Zone of skin (tissue), 1 donor: ENCODE results near the genes TMEM121B, ATP6V1E1 and BCL2L13.

- RRBS: no CpG with 5 or more reads among the region's 4 CpGs
These were observed 6.9 kb upstream of the CCT8L2 start for GRCh38 chr22:16599505-16600009.

- RRBS: 33% methylated on average over 9 of the region's 19 CpGs
These were observed 1.1 kb downstream of the IL17RA start for GRCh38 chr22:17085923-17086237.

- RRBS: no CpG with 5 or more reads among the region's 15 CpGs
These were observed 1.6 kb downstream of the IL17RA start for GRCh38 chr22:17086238-17086987.

DNA sequence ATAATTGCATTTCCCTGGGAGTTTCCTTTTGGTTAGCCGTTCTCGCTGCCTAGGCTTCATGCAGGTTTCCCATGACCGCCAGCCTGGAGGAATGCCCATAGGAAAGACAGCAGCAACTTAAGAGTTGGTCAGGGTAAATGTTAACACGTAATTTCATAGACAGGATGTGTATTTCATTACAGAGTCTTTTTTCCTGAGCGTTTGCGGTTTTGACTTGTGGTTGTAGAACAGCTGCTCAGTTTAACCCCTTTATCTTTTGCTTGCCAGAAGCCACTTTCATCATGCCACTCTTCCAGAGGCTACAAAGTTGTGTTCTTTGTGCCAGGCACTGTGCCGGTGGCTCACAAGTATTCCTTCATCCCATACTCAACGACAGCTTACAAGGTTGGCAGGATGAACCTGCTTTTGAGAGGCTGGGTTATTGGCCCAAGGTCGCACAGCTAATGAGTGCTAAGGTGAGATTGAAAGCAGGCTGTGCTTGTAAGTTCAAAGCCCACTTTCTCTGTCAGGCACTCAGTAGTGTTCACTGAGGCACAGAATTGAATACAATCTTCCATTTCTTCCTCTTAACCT lies 3.0 kb downstream of the IL17RA start:
- RRBS: no CpG with 5 or more reads among the region's 9 CpGs

DNA sequence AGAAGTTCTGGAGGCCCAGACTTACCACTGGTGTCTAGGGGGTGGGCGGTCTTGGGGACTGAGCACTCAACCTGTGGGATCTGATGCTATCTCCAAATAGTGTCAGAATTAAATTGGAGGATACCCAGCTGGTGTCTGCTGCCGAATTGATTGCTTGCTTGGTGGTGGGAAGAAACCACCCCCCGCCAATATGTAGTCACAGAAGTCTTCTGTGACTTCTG lies 7.5 kb downstream of the IL17RA start:
- RRBS: no CpG with 5 or more reads among the region's 3 CpGs

DNA sequence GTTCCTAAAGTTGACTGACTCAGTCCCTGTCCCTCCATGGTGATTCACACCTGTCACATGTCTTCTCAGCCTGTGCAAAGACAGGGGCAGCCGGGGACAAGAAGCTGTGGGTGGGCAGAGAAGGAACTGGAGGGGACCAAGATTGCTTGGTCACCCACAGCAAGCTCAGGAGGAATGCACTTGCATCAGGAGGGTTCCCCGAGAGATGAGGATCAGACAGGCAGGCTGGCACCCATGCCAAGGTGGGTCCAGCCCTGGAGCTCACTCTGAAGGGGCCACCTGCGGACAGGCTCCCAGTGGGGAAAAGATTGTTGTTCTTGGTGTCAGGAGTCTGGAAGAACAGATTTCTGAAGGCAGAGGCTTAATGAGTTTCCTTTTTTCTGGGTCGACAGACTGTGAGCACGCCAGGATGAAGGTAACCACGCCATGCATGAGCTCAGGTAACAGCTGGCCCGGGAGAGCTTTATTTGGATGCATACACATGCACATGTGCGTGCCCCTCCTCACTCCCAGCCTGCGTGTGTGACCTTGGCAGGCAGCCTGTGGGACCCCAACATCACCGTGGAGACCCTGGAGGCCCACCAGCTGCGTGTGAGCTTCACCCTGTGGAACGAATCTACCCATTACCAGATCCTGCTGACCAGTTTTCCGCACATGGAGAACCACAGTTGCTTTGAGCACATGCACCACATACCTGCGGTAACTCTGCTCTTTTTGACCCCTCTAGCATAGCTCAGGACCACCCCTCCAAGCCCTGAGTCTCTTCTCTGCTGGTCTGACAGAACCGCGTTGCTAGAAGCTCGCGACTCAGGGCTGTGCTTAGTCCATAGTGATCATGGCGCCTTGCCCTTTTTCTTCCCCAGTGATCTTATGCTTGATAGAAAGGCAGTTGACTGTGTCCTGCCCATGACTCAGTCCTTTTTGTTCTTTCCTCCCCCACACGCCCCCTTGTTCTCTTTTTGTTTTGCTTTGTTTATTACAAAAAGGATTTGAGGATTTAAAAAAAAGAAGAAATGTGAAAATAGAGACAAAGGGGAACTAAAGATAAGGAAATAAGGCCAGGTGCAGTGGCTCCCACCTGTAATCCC lies 17.1 kb downstream of the IL17RA start:
- RRBS: no CpG with 5 or more reads among the region's 20 CpGs

DNA sequence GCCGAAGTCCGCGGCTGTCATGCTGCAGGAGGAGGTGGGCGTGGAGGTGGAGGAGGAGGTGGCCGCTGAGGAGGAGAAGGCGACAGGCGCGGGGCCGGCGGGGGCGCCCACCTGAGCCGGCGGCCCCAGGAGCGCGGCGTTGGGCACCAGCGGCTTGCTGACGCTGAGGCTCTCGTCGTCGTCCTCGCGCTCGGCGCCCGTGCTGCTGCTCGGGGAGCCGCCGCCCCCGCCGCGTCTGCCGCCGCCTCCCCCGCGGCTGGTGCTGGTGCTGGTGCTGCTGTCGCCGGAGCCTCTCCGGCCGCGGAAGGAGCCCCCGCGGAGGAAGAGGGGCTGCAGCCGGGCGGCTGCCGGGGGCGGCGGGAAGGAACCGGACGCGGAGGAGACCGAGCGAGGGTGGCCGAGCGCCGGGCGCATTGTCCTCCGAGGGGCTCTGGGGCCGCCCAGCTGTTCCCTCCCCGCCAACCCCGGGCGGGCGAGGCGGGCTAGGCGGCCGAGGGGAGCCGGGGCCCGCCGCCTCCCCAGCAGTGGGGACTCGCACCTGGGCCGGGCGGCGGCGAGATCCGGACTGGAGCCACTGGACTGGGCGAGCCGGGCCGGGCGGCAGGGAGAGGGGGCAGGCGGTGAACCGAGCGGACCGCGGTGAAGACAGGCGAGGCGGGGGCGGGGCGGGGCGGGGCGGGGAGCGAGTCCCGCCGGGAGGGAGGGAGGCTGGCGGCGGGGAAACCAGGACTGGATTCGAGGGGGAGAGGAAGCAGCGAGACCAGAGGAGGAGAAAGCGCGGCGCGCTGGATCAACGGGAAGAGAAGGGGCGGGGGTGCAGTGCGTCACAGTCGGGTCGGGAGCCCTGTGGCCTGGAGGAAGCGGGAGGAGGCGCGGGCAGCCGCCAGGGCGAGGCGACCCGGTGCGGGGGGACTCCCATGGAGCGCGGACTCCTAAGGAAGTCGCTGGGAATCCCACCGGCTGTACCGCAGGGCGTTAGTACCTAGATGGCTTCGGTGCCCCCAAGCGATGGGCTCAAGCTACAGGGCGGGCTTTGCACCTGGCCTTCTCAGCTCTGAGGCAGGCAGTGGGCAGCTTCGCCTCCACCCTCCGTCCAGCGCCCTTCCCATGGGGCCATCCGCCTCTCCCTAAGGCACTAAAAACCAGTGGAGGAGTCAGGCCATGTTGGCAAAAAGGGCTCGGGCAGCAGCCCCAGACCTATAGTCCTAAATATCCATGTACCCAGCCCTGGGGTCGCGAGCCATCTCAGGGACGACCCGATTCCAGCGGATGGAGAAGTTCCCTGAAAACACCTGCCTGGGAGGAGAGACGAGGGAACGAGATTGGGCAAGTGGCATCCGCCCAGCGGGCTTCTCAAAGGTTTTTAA lies at the start of gene TMEM121B:
Gene TMEM121B (minus strand): TSS at position 647 of the 1,367 bp plus-strand sequence.
- RRBS: 2% methylated on average over 45 of the region's 137 CpGs

DNA sequence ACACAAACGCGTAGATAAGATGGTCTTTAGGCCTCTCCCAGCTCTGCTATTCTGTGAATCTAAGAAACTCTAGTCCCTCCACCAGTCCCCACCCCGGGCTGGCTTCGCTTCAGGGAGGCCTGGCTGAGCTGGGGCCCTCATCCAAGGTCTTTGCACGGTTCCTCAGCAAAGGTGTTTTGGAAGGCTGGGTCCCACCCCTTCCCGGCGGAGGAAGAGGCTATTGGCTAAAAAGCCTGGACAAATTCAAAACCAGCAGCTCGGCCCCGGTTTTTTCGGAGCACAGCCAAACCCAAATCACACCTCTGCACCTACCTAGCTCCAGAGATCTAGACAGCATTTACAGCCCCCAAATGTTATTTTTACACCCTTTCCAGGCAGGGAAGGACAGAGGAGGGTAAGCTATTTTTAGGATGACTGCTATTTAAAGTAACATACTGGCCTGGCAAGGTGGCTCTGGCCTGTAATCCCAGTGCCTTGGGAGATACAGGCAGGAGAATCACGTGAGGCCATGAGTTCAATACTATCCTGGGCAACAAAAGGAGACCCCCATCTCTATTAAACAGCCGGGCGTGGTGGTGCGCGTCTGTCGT lies 13.2 kb upstream of the HDHD5 start:
- RRBS: 25% methylated on average over 6 of the region's 16 CpGs

DNA sequence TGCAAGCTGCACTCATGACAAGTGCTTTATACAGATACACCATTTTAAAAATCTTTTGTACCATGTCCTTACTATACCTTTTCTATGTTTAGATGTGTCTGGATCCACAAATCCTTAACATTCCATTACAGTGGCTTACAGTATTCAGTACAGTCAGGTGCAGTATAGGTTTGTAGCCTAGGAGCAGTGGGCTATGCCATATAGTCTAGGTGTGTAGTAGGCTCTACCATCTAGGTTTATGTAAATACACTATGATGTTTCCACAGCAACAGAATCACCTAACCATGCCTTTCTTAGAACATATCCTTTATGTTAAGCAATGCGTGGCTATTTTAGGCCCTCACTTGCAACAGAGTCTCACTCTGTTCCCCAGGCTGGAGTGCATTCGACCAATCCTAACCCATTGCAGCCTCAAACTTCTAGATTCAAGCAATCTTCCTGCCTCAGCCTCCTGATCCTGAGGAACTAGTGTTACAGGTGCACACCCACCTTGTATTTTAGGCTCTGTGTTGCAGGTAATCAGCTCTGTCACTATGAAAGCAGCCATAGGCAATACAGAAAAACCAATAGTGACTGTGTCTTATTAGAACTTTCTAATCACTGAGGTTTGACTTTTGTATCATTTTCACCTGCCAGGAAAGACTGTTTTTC lies 79.3 kb upstream of the SLC25A18 start:
- RRBS: no CpG with 5 or more reads among the region's 2 CpGs

- RRBS: under 1% methylated on average over 24 of the region's 49 CpGs
These were observed at the start of gene ATP6V1E1 for GRCh38 chr22:17628381-17629277. TSS of gene ATP6V1E1 (minus strand) at chr22:17628749.

- RRBS: no CpG with 5 or more reads among the region's 8 CpGs
These were observed 4.6 kb upstream of the ATP6V1E1 start for GRCh38 chr22:17632946-17633811.

GRCh38 chr22:17638137-17638892 lies at the start of gene BCL2L13:
TSS of gene BCL2L13 (plus strand) at chr22:17638757.
- RRBS: 1% methylated on average over 7 of the region's 48 CpGs

DNA sequence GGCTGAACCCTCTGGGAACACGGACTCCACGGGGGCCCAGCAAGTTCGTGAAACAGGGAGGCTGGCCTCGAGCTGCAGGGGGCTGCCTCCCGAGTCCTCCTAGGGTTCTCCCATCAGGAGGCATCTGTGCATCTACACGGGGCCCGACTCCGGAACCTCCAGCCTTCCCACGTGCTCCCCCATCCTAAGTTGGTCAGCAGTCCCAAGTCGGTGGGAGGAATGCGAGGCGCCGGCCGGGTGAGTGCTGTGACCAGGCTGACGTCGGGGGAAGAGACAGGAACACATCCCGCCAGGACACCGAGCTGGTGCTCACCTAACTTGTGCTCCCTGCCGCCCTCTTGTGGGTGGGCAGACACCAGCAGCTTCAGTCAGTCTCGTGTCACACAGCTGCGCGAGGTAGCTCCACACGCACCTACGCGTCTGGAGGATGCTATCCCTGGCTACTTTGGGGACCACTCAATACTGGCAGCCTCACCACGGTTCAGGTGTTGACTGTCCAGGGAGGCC lies 10.8 kb upstream of the BID start:
- RRBS: 66% methylated on average over 6 of the region's 26 CpGs

GRCh38 chr22:17869596-17870186 lies 95.4 kb upstream of the BID start:
- RRBS: no CpG with 5 or more reads among the region's 5 CpGs

- RRBS: no CpG with 5 or more reads among the region's 6 CpGs
These were observed 104.8 kb downstream of the MICAL3 start for GRCh38 chr22:17919481-17919969.

GRCh38 chr22:17921803-17922699 lies 102.3 kb downstream of the MICAL3 start:
- RRBS: no CpG with 5 or more reads among the region's 17 CpGs

- RRBS: no CpG with 5 or more reads among the region's 5 CpGs
These were observed 96.9 kb downstream of the MICAL3 start for GRCh38 chr22:17927361-17928016.

DNA sequence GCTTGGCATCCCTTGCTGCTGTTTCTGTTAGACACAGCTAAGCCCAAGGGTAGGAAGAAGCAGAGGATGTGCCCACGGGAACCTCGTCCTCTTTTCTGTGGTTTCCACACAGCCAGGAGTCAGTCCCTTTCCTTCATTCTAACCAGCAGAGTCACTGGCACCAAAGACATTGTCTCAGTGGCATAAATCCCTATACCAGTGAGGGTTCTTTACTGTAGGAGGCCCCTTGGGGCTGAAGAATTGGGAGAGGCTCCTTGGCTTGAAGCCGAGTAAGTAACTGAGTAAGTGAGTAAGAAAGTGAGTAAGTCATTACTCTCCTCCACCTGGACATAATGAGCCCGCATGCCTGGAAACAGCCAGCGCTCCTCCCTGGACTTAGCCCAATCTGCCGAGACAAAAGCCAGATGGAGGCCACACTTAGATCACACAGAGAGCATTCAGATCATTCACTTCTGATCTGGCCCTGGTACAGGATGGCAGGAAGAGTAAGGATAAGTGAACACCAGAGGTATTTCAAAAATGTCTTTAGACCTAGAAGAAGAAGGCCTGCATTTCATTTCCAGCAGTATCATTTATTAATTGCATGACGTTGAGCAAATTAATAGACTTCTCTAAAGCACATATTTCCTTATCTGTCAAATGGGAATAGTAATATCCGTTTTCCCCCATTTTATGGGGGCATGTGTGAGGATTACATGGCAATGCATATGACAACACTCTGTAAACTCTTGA lies 8.1 kb upstream of the MICAL3 start:
- RRBS: no CpG with 5 or more reads among the region's 8 CpGs

DNA sequence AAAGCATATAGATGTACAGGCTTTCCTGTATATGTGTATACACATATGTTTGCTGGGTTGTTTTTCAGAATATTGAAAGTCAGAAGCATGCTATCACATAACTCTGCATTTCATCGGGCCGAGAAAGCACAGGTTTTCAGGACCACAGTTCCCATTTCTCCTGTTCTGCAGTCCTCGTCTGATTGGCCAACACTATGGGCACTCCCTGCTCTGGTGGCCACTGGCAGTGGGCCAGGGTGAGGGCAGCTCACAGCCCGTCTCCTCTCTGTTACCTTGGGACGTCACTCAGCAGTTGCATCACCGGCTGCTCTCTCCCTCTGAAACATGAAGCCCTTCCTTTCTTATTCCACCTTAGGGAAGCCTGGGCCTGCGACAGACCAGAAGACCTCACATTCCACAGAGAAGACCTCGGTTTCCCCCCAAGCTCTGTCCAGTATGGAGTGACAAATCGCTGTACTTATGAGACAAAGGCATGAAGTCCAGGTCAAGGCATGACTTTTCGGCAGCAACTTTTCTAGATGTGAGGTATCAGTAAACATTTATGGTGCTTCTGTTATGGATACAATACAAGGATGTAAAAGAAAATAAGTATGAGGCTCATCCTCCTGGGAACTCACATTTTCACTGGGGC lies 11.4 kb upstream of the MICAL3 start:
- RRBS: no CpG with 5 or more reads among the region's 10 CpGs

DNA sequence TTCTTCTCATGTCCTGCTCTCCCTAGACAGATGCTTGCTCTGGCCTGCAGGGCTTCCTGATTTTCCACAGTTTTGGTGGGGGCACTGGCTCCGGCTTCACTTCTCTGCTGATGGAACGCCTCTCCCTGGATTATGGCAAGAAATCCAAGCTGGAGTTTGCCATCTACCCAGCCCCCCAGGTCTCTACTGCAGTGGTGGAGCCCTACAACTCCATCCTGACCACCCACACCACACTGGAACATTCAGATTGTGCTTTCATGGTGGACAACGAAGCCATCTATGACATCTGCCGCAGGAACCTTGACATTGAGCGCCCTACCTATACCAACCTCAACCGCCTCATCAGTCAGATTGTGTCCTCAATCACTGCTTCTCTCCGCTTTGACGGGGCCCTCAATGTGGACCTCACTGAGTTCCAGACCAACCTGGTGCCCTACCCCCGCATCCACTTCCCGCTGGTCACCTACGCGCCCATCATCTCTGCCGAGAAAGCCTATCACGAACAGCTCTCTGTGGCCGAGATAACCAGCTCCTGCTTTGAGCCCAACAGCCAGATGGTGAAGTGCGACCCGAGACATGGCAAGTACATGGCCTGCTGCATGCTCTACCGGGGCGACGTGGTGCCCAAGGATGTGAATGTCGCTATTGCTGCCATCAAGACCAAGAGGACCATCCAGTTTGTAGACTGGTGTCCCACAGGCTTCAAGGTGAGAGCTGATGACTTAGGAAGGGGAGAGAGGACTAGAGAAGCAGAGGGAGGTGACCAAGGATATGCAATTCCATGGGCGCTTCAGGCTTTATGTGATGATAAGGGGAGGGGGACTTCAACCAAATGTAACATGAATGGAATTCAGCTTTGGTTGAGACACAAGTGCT lies 16.0 kb downstream of the TUBA8 start:
- RRBS: no CpG with 5 or more reads among the region's 22 CpGs